ENCODE results near the genes ATP5PO and RCAN1.

GRCh38 chr21:33421998-33422509 is 18.8 kb downstream of the IFNGR2 start:
- PRO-cap, result no peak

- PRO-cap, result no peak
Observed at GRCh38 chr21:33428238-33429501, 25.5 kb downstream of the IFNGR2 start.

DNA sequence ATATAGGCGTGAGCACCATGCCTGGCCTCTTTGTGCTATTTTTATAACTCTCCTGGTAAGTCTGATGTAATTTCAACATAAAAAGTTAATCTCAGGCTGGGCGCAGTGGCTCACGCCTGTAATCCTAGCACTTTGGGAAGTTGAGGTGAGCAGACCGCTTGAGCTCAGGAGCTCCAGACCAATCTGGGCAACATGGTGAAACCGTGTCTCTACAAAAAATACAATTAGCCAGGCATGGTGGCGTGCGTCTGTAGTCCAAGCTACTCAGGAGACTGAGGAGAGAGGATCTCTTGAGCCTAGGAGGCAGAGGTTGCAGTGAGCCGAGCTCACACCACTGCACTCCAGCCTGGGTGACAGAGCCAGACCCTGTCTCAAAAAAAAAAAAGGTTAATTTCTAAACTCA is 35.6 kb downstream of the TMEM50B start:
- PRO-cap, result no peak

- PRO-cap, result no peak
Observed at GRCh38 chr21:33564845-33565764, 22.3 kb downstream of the SON start.

DNA sequence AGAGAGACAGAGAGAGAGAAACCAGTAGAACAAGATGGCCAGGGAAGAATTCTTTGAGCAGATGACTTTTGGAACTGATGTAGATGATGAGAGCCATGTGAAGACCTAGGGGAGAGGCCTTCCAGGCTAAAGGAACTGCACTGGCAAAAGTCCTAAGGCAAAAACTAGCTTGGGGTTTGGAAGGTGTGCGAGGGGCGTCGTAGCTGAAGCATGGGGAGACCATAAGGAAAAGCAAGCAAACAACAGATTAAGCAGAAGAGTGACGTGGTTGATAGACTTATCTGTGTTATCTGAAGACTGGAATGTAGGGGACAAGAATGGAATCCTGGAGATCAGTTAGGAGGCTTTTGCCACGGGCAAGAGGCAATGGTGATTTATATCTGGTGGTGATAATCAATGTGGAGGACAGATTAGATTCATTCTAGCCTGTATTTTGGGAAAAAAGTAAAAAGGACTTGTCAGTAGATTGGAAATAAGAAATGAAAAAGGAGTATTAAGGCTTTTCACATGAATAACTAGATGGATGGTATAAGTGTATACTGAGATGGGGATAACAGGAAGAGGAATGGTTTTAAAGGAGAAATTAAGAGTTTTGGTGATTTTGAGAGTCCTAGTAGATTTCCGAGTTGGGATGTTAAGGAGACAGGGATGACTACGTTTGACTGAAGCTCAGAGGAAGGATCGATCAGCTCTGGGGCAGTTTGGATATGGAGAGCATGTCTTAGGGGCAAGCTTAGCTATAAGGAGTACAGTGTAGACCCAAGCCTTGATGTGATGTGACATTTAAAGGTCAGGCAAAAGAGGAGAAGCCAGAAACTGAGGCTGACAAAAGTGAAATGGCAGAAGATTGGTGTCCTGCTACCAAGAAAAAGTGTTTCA is 97.5 kb downstream of the ITSN1 start:
- PRO-cap, result no peak

GRCh38 chr21:33767517-33768036 is 125.3 kb downstream of the ITSN1 start:
- PRO-cap, result no peak

DNA sequence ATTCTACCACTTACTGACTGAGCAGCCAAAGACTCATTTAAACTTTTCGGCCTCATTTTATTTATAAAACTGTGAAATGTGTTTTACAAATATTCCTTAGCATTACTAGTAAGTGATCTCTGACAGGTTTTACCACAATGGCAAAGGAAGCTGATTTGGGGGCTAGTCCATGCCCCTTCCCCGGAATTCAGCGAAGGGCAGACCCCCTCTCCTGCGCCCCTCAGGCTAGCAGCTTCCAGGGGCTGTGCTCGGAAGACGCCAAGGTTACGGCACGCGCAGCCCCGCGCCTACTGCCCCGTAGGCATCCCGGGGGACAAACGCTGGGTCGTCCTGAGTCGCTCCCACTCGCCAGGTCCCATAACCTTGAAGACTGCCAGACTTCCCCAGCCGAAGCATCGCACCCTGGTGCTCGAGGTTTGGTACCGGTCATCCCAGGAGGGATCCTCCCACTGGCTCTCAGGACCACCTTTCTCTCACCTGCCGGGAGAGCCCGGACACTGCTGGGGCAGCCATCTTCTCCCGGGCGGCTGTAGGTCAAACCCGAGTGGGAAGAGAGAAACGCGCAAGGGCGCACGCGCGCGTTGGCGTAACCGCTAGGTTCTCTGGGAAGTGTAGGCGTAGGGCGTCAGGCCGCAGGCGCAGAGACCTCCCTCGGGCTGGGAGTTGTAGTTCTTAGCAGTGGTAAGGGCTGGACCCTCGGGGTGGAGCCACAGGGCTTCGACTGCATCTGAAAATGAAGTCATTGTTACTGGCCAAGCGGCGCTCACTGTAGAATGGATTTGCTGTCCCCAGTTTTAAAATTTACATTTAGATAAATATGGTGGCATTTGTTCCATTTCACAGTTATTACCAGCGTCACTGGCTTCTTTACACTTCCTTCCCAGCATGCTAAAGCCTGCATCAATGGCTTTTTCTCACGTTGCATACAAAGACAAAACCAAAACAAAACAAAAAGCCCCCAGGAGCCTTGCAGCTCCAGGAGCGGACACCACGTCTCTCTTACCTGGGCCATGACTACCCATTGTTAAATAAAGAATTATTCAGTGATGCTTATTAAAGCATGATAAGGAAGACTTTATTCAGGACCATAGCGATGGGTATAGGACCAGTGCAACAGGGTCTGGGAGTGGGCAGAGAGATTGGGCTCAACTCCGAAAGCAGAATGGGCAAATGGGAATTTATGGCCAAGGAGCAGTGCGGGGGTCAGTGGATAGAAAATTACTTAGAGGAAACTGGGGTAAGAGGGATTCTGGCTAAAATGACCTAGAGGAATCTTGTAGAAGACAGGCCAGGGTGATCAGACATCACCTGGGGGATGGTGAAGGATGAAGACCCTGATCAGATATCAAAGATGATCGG is at the start of gene ATP5PO:
ATP5PO (minus strand) TSS at position 554 of the 1,359 bp plus-strand sequence.
- PRO-cap, result bidirectional peak, plus-strand start at position 745 of the sequence, minus-strand start at position 531 of the sequence

DNA sequence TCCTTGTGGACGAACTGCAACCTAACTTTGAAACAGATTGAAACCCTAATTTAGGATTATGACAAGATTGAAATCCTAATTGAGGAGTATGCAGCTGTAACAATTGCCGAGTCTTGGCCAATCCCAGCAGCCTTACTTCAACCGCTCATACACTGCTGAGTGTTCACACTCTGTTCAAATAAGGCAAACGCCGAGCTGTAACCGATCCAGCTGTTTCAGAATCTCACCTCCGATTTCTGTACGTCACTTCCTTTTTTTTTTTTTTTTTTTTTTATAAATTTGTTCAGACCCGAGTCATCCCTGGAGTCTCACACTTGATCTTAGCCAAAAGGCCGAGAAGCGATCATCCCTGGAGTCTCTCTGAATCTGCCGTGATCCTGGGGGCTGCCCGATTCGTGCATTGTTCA is 22.3 kb upstream of the ATP5PO start:
- PRO-cap, result no peak

GRCh38 chr21:33948154-33949156 is 32.9 kb upstream of the ATP5PO start:
- PRO-cap, result unidirectional peak, minus-strand start at chr21:33948205; unidirectional peak, minus-strand start at chr21:33948857

- PRO-cap, result no peak
Observed at GRCh38 chr21:33975292-33975991, 59.8 kb upstream of the ATP5PO start.

DNA sequence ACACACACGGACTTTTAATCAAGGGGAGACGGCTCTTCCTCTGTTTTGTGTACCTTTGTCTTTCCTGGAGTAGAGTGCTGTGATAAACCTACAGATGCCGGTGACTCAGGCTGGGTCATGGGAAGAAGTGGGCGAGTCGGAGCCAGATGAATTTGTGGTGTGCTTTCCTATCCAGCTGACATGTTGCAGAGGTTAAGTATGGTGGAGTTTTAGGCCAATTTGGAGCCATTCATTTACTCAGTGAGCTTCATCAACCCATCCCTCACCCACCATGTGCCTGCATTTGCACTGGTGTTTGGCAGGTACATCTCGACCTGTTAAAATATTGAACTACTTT is 35.8 kb upstream of the MRPS6 start:
- PRO-cap, result no peak

DNA sequence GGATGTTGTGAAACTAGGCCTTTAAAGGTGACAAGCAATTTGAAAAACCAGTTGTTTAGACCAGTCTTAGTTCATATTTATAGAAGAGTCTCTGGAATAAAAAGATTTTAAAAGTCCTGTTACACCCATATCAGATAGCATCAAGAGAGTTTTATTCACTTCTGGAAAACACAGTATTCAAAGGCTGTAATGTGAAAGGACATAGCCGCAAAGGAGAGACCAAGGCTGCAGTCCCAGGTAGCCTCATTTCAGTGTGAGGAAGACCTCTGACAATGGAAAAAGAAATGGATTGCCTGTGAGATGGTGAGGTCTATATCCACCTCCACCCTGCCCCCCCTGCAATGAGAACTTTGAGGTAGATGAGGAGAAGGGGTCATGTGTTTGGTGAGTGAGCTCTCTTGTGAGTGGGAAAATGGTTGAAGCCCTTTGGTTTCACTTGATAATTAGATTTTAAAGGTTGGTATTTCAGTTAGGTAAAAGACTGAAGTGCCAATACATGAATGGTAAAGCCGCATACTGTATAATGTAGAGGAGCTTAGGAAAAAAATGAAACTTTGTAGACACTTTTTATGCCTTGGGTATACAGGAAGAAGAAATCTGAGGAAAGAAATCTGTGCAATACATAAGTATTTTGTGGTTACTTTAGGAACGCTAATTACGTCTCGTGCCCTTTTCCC is 3.5 kb downstream of the MRPS6 start:
- PRO-cap, result no peak

DNA sequence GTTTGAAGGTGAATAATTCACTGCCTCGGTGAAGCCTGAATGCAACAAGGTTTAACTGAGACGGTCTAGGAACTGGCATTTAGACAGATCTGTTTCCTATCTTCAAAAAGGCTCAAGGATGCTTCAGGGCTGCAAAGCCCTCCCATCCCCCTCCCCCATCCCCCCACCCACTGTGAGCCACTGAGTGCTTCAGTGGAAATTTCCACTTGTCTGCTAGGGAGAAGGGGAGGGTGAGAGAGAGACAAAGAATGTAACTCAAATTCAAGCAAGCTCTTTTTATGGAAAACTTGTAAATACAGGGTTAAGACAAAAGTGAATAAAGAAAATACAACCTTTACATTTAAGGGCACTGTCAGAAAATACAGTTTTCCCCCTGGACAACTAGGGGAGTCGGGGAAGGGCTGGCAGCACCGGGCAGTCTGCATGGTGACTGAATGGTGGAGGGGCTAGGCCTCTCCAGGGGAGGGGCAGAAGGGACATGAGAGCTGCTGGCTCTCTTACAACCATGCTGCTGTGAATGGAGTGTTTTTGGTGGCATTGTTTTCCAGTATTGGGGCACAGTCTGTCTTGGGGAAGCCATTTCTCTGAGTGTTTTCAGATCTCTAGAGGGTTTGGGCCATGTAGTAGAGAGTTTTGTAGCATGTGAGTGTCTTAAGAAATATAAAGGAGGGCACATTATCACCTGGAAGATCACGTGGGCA is 56.7 kb downstream of the MRPS6 start:
- PRO-cap, result bidirectional peak, plus-strand start at position 209 of the sequence, minus-strand start at position 74 of the sequence

GRCh38 chr21:34527796-34528562 is 16.0 kb upstream of the KCNE1 start:
- PRO-cap, result no peak

- PRO-cap, result no peak
Observed at GRCh38 chr21:34572148-34572481, 42.8 kb downstream of the RCAN1 start.

DNA sequence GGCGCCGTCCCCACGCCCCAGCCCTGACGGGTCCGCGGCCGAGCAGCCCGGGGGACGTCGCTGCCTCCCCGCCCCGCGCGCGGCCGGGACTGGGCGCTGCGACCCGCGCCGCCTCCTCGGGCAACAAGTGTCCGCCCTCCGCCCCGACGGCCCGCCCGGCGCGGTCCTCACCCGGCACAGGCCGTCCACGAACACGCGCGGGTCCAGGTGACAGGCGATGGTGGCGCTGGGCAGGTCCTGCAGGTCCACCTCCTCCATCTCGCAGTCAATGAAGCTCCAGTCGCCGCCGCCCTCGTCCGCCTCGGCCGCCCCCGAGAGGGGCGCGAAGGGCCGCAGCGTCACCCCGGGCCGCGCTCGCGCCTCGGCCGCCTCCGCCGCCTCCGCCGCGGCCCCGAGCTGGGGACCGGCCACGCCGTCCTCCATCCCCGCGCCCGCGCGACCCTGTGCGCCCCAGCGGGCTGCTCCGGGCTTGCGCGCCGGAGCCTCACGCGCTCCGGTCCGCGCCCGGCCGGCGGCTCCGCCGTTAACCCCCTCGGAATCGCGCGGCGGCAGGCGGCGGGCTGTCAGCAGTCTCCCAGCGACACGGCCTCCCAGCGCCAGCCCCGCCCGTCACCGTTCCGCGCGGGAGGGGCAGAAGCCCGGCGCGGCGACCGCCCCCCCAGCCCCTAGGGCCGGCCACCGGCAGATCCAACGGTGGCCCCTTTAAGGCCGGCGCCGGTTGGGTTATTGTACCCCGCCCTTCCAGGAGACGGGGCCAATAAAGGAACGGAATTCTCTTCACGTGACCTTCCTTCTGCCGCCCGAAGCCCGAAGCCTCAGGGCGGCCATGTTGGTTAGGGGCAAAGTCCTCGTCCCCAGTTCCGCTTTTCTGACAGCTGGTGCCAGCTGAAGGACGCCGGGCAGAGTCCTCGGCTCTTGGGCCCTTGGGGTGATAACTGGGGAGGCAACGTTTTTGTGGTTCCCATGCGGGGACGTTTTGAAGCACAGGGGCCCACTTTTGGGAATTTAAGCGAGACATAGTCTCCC is at the start of gene RCAN1:
RCAN1 (minus strand) TSS at position 525 of the 1,026 bp plus-strand sequence.
- PRO-cap, result unidirectional peak, minus-strand start at position 443 of the sequence; bidirectional peak, plus-strand start at position 871 of the sequence, minus-strand start at position 528 of the sequence

- PRO-cap, result no peak
Observed at GRCh38 chr21:34698528-34699092, 29.8 kb downstream of the CLIC6 start.

DNA sequence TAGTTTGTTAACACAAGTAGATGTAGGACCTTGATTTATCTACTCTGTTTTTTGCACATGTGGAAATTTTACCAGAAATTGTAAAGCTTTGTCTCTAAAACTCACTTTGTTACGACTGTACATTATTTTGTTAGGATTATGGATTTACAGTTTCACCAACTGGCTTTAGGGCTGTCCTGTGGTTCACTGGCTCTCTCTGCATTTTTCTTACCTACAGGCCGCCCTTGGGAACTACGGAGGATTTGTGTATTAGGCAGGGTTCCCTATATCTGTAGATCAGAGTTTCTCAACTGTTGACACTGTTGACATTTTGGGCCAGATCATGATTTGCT is 125.6 kb downstream of the CLIC6 start:
- PRO-cap, result no peak

DNA sequence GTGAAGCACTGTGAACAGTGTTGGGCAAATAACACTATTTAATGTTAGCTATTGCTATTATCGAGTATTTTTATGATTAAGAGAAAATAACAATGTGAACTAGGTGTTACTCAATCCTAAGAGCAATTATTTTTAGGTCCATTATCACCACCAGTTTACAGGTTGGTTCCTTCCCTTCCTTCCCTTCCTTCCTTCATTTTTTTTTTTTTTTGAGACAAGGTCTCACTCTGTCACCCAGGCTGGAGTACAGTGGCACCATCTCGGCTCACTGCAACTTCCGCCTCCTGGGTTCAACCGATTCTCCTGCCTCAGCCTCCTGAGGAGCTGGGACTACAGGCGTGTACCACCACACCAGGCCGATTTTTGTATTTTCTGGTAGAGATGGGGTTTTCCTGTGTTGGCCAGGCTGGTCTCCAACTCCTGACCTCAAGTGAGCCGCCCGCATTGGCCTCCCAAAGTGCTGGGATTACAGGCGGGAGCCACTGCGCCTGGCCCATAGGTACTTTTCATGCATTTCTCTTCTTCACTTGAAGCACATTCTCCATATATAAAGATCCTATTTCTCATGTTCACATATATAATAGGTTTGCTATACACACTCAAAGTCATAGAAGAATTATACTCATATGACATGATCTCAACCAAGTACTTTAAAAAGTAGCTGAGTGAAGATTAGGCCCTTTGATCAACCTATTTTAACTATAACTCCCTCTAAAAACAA is 185.0 kb downstream of the CLIC6 start:
- PRO-cap, result no peak

GRCh38 chr21:35026333-35027524 is 22.4 kb downstream of the RUNX1 start:
- PRO-cap, result no peak